Skeletal muscle cell (primary cell): ENCODE measurements around a stretch of chr18.

- RRBS = 4% methylated on average over 5 of the region's 12 CpGs
Measured at GRCh38 chr18:21740272-21740680, 316 bp upstream of the MIB1 start.

GRCh38 chr18:21773405-21774028 is 32.9 kb downstream of the MIB1 start:
- RRBS = no CpG with 5 or more reads among the region's 4 CpGs

DNA sequence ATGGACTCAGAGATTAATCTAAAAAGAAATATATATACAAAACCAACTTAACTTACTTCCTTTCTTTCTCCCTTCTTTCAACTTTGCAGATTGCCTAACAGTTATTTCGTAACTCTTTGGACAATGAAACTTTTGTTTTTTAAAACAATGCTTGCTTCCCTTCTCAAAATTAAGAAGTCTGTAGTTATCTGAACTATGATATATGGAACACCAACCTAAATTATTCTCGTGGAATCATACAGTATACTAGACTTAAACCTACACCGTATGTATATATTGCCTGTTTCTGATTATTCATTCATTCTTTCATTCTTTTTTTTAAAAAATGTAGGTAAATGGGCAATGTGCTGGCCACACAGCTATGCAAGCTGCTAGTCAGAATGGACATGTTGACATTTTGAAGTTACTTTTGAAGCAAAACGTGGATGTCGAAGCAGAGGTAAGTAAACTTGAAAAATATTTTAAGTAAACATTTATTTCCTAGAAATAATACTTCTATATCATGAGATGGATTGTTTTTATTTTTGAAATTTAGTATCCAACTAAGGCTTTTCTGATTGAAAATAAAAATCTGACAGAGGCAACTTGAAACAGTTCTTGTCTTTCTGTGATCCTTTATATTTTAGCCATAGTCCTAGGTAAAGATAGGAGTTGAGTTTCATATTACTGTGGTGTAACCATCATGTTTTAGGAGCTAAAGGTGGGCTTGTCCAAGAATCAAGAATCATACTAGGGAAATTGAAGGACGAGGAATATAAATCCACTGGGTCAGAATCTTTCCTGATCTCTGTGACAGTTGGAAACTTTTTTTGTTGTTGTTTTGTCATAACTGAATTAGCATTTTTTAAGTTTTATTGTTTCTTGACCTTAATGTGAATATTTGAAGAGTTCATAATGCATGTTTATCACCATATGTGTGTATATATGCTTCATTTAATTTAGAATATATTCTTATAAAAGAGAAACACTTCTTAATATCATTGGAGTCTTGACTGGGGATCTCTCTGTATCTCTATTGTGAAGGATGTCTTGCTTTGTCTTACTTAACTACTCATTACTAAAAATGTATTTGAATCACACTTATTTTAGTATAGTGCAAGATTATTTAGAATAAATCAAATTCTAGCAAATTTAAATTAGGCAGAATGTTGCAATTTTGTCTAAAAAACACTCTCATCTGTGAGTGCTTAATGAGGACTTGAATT is 63.4 kb downstream of the MIB1 start:
- RRBS = no CpG with 5 or more reads among the region's 6 CpGs

GRCh38 chr18:21831231-21831903 is 90.8 kb downstream of the MIB1 start:
- RRBS = no CpG with 5 or more reads among the region's 7 CpGs

- RRBS = no CpG with 5 or more reads among the region's 6 CpGs
Measured at GRCh38 chr18:21846565-21847243, 106.1 kb downstream of the MIB1 start.

GRCh38 chr18:21852405-21853609 is 112.2 kb downstream of the MIB1 start:
- RRBS = no CpG with 5 or more reads among the region's 7 CpGs

- RRBS = no CpG with 5 or more reads among the region's 1 CpG
Measured at GRCh38 chr18:21867567-21868666, 127.3 kb downstream of the MIB1 start.

DNA sequence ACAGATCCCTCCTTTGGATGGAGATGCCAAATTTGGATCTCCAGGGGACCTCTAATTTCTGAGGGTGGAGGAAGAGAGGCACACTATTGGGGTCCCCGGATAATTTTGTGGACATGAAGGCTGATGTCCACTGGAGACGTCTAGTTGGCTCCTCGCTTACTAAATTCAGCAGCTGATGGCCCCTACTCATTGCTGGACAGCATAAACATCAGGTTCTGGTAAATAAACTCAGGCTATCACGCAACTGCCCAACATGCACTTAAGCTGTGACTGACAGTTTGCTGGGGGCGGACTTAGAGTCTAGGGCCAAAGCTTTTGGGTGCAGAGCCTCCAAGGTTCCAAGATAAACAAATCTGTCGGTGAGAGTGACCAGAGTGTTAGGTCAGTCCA is 188.8 kb upstream of the GATA6 start:
- RRBS = no CpG with 5 or more reads among the region's 6 CpGs

GRCh38 chr18:22044957-22045800 is 124.2 kb upstream of the GATA6 start:
- RRBS = no CpG with 5 or more reads among the region's 7 CpGs

- RRBS = no CpG with 5 or more reads among the region's 19 CpGs
Measured at GRCh38 chr18:22173787-22174888, 4.7 kb downstream of the GATA6 start.

GRCh38 chr18:22184764-22185658 is 15.6 kb downstream of the GATA6 start:
- RRBS = no CpG with 5 or more reads among the region's 15 CpGs

DNA sequence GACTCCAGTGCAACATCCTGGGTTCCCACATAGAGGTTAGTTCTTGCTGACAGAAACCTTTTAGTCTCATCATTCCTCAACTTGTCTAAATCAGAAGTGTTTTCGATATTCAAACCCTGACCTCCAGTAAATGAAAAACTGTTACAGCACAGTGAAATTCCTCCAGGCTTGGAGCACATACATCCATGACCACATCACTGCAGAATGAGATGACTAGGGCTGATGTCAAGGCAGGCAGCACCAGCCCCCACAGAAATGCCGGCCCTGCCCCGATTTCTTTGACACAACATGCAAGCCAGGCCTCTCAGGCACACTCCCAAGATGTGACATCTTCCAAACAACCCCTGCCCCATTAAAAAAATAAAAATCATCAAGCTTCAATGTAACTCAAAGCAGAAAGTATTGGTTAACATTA is 103.3 kb downstream of the CTAGE1 start:
- RRBS = no CpG with 5 or more reads among the region's 3 CpGs

DNA sequence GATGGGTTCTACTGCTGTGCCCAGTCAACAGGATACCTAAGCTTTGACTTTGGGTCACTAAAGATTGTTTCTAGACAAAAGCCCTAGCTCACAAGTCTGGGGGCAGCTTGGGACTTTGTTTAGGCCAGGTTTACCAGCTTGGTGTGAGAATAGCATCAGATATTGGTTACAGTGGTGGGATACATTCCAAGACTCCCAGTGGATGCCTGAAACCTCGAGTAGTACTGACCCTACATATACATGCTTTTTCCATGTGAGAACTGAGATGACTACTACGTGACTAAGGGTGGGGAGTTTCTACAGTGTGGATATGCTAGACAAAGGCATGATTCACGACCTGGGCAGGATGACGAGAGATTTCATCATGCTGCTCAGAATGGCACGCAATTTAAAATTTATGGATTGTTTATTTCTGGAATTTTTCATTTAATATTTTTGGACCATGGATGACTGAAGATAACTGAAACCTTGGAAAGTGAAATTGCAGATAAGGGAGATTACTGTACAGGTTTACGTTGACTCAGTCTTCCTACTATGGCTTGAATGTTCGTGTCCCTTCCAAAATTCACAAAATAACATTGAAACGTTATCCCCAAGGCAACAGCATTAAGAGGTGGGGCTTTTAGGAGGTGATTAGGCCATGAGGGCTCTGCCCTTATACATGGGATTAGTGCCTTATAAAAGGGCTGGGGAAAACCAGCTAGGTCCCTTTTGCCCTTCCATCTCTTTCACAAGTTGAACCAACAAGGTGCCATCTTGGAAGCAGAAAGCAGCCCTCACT is 50.2 kb upstream of the CTAGE1 start:
- RRBS = no CpG with 5 or more reads among the region's 8 CpGs

- RRBS = no CpG with 5 or more reads among the region's 3 CpGs
Measured at GRCh38 chr18:22492129-22492460, 74.4 kb upstream of the CTAGE1 start.

DNA sequence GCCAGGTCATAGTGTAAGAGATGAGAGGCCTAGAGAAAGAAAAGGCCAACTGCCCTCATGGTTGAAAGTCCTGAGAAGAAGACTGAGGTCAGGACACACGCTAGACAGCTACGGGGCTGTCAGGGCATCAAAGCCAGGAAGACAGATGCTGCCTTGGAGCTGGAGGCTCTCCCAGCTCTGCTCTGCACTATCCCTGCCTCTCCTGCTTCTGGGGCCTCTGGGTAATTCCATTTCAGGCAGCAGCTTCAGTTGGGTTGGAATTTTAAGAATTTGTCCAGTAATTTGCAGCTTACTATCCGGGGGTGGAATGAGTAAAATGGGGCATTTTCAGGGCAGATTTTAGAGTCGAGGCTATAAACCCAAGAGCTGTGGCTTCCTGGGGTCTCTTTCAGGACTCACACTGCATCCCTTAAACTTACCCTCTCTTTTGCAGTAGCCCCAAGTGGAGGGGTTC is 76.2 kb upstream of the CTAGE1 start:
- RRBS = no CpG with 5 or more reads among the region's 4 CpGs

- RRBS = no CpG with 5 or more reads among the region's 10 CpGs
Measured at GRCh38 chr18:22694829-22695542, 238.1 kb upstream of the RBBP8 start.

- RRBS = no CpG with 5 or more reads among the region's 2 CpGs
Measured at GRCh38 chr18:22822204-22822523, 111.0 kb upstream of the RBBP8 start.

DNA sequence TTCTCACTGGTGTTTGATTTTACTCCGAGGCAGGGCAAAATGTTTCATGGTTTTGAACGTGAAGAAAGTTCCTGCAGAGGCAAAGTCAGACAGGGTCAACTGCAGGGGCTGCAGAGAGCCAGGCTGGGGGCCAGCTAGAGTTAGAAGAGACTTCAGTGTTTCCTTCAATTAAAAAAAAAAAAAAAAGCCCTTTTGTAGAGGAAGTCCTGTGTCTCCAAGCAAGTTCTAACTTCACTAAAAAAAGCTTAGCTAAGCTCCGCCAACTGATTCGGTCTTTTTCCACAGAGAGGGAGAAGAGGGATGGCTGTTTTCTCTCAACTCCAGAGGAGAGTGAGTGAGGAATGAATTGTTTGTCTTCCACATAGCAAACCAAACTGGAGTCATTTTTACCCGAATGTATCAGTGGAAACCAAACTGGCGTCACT is 56.3 kb upstream of the CABLES1 start:
- RRBS = no CpG with 5 or more reads among the region's 6 CpGs

DNA sequence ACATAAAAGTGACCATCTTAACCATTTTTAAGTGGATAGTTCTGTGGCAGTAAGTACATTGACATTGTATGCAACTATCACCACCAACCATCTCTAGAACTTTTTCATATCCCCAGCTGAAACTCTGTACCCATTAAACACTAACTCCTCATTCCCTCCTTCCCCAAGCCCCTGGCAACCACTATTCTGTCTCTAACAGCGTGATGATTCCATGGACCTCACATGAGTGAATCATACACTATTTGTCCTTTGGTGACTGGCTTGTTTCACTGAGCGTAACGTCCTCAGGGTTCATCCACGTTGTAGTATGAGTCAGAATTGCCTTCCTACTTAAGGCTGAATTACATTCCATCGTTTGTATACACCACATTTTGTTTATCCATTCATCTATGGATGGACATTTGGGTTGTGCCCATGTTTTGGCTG is 19.7 kb upstream of the CABLES1 start:
- RRBS = no CpG with 5 or more reads among the region's 5 CpGs

DNA sequence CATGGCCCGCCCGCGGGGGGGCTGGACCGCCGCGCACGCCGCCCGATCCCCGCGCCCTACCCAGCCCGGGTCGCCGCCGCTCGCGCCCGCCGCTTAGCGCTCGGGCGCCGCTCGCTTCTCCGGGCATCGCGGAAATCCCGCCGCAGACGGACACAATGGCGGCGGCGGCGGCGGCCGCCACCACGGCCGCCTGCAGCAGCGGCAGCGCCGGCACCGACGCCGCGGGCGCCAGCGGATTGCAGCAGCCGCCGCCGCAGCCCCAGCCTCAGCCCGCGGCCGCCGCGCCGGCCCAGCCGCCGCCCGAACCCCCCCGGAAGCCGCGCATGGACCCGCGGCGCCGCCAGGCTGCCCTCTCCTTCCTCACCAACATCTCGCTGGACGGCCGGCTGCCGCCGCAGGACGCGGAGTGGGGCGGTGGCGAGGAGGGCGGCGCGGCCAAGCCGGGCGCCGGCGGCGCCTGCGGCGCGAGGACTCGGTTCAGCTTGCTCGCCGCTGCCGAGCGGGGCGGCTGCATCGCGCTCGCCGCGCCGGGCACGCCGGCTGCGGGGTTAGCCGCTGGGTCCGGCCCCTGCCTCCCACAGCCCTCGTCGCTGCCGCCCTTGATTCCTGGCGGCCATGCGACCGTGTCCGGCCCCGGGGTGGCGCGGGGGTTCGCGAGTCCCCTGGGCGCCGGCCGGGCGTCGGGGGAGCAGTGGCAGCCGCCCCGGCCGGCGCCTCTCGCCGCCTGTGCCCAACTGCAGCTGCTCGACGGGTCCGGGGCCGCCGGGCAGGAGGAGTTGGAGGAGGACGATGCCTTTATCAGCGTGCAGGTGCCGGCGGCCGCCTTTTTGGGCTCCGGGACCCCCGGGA is 547 bp downstream of the CABLES1 start:
- RRBS = under 1% methylated on average over 96 of the region's 138 CpGs